Natural killer cell (primary cell): ENCODE measurements around a stretch of chr13.

- PRO-cap: unidirectional peak, minus-strand start at chr13:114143041; unidirectional peak, minus-strand start at chr13:114143283
These were observed 10.3 kb upstream of the RASA3 start for GRCh38 chr13:114142350-114143566.

- PRO-cap: no peak
These were observed 12.1 kb upstream of the CDC16 start for GRCh38 chr13:114222433-114223176.

GRCh38 chr13:114313239-114313456, 1.2 kb upstream of the CHAMP1 start:
- PRO-cap: no peak